HT1080 (cell line): Measurements from ENCODE around the genes EPB41, SRSF4 and MATN1.

RAMPAGE:
- cytosol, long total RNA, result start-site peak on the plus strand at chr1:28914551-28914672, 53 and 59 reads in 2 replicates
- long total RNA, result start-site peak on the plus strand at chr1:28914551-28914672, 36 reads
- nucleus, long total RNA, result start-site peak on the plus strand at chr1:28914539-28914573, 47 and 33 reads in 2 replicates
Observed at GRCh38 chr1:28914439-28915057, at the start of gene EPB41. TSS of gene EPB41 (plus strand) at chr1:28914569.

DNA sequence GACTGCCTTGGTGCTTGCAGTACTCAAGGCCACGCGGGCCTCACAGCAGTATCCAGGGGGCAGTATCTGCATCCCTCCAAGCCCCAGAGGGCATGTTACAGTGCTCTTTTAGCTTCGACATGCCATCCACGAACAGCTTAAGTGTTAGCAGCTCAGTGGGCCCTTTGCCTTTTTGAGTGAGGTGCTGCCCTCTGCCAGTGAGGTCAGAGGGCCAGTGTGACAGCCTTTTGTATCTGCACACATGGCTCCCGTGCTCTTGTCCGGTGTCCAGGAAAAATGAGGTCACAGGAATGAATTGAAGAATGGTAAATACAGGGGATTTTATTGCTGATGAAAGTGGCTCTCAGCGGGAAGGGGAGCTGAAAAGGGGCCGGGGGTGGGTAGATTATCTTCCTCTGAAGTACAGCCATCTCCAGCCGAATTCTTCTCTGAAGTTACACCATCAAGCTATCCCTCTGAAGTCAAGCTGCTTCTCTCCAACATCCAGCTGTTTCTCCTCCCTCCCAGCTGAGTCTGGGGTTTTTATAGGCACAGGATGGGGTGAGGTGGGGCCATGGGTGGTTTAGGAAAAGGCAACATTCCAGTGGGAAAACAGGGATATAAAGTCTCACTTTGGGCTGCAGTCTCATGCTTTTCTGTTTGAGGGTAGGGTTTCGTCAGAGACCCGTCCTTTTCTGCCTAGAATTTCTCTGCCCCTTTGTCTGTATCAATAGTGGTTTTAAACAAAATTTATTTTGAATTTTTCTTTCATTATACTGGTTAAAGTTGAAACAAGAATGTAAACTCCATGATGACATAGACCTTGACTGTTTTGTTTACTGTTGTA, 69.5 kb downstream of the EPB41 start:
RAMPAGE:
- cytosol, long total RNA, result no peak
- long total RNA, result no peak
- nucleus, long total RNA, result no peak

RAMPAGE:
- cytosol, long total RNA, result no peak
- long total RNA, result no peak
- nucleus, long total RNA, result no peak
Observed at GRCh38 chr1:29047223-29047817, 76.4 kb downstream of the TMEM200B start.

RAMPAGE:
- cytosol, long total RNA, result no peak
- long total RNA, result no peak
- nucleus, long total RNA, result no peak
Observed at GRCh38 chr1:29181365-29182349, at the start of gene SRSF4. TSS of gene SRSF4 (minus strand) at chr1:29181900.

DNA sequence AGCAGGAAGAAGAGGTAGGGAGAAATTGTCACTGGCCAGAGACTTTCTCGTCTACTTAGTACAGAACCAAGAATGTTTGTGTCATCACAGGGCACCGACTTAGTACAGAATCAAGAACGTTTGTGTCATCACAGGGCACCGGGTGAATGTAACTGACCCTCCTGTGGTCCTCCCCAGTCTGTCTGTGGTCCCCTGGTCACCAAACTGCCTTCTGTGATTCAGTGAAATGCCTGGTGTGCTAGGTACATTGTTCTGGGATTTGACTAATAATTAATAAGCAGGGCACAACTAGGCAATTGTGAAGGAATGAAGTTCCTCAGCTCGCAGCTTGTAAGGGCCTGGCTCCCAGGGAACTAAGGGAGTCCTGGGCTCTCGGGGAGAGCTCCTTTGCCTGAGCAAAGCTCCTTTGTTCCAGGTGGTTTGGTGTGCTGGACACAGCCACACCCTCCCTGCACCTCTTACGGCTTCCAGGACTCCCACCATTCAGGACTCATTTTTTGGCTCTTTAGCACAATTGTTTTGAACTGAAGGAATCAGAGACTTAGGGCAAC, 7.2 kb downstream of the MECR start:
RAMPAGE:
- cytosol, long total RNA, result no peak
- long total RNA, result no peak
- nucleus, long total RNA, result no peak

GRCh38 chr1:29271509-29272096, 35.3 kb downstream of the PTPRU start:
RAMPAGE:
- cytosol, long total RNA, result no peak
- long total RNA, result no peak
- nucleus, long total RNA, result no peak

DNA sequence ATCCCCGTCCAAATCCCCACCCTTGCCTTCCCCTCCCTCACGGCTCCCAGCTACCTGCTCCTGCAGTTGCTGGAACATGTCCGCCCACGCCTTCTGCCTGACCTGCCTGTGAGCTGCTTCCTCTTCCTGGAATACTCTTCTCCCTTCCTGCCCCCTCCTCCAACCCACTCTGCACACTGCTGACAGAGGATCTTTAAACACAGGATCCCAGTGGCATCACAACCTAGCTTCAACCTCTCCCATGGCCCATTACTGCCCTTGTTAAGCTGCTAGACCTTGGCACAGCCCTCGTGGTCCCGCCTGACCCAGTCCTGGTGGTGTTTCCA, 118.3 kb downstream of the PTPRU start:
RAMPAGE:
- cytosol, long total RNA, result no peak
- long total RNA, result no peak
- nucleus, long total RNA, result no peak

GRCh38 chr1:30013140-30013391, 710.3 kb downstream of the MATN1 start:
RAMPAGE:
- cytosol, long total RNA, result no peak
- long total RNA, result no peak
- nucleus, long total RNA, result no peak

RAMPAGE:
- cytosol, long total RNA, result no peak
- long total RNA, result no peak
- nucleus, long total RNA, result no peak
Observed at GRCh38 chr1:30190793-30191160, 532.6 kb downstream of the MATN1 start.

GRCh38 chr1:30253634-30253920, 469.8 kb downstream of the MATN1 start:
RAMPAGE:
- cytosol, long total RNA, result no peak
- long total RNA, result no peak
- nucleus, long total RNA, result no peak

DNA sequence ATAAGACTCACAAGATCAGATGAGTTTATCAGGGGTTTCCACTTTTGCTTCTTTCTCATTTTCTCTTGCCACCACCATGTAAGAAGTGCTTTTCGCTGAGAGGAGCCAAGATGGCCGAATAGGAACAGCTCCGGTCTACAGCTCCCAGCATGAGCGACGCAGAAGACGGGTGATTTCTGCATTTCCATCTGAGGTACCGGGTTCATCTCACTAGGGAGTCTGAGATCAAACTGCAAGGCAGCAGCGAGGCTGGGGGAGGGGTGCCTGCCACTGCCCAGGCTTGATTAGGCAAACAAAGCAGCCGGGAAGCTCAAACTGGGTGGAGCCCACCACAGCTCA, 285.1 kb downstream of the MATN1 start:
RAMPAGE:
- cytosol, long total RNA, result no peak
- long total RNA, result no peak
- nucleus, long total RNA, result no peak

GRCh38 chr1:30723393-30723741, at the start of gene MATN1:
TSS of gene MATN1 (minus strand) at chr1:30723585.
RAMPAGE:
- cytosol, long total RNA, result no peak
- long total RNA, result no peak
- nucleus, long total RNA, result no peak

RAMPAGE:
- cytosol, long total RNA, result no peak
- long total RNA, result no peak
- nucleus, long total RNA, result no peak
Observed at GRCh38 chr1:30747339-30747737, 10.2 kb downstream of the LAPTM5 start.

RAMPAGE:
- cytosol, long total RNA, result no peak
- long total RNA, result no peak
- nucleus, long total RNA, result no peak
Observed at GRCh38 chr1:30869425-30869964, 39.1 kb downstream of the SDC3 start.

RAMPAGE:
- cytosol, long total RNA, result no peak
- long total RNA, result no peak
- nucleus, long total RNA, result no peak
Observed at GRCh38 chr1:30897393-30897635, 11.2 kb downstream of the SDC3 start.

DNA sequence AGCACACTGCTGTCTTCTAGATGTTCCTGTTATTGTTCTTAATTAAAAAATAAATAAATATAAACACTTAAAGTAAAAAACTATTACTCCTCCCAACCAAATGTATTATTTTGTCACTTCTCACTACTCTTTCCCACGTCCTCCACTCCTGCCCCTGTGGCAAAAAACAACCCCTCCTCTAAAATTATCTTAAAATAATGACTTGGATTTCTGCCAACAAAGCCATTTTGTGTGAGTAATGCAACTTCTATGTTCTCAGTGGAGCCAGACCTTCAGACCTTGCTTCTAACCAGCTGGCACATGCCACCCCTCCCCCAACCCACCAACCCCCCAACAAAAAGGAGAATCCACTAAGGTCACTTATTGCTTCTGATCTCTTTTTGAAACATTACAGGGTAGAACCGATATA, 58.1 kb upstream of the SDC3 start:
RAMPAGE:
- cytosol, long total RNA, result no peak
- long total RNA, result no peak
- nucleus, long total RNA, result no peak

RAMPAGE:
- cytosol, long total RNA, result no peak
- long total RNA, result no peak
- nucleus, long total RNA, result no peak
Observed at GRCh38 chr1:31055482-31056066, 9.9 kb downstream of the PUM1 start.

GRCh38 chr1:31086570-31086988, 21.1 kb upstream of the PUM1 start:
RAMPAGE:
- cytosol, long total RNA, result no peak
- long total RNA, result no peak
- nucleus, long total RNA, result no peak

GRCh38 chr1:31327302-31327755, 30.5 kb downstream of the ZCCHC17 start:
RAMPAGE:
- cytosol, long total RNA, result no peak
- long total RNA, result no peak
- nucleus, long total RNA, result no peak

RAMPAGE:
- cytosol, long total RNA, result no peak
- long total RNA, result no peak
- nucleus, long total RNA, result no peak
Observed at GRCh38 chr1:31364441-31365195, 8.3 kb downstream of the FABP3 start.